Skin of body (tissue), 2 donors: ENCODE measurements around a stretch of chr10.

DNA sequence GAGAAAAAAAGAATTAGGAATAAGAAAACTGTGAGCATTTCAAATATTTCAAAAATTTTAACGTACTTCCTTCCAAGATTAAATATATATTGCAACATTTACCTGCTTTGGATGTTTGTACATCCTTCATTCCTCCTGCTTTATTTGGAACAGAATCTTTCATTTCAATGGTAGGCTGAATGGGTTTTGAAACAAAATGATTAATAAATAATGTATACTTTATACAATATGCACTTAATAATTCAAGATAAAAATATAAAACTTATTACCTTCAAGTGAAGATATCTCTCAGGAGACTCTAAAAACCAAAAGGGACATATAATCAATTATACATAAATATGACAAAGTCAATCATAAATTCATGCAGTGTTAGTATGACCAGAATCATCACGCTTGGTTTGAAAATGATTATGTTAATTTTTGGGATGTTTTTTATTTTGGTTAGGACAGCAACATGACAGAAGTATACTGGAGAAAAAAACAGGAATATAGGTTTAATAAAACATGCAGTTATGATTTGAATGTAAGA, 40.0 kb downstream of the ANKRD26 start:
- RAMPAGE, long total RNA, result no peak

- RAMPAGE, long total RNA, result no peak
Observed at GRCh38 chr10:27120328-27120790, 20.1 kb upstream of the ANKRD26 start.

DNA sequence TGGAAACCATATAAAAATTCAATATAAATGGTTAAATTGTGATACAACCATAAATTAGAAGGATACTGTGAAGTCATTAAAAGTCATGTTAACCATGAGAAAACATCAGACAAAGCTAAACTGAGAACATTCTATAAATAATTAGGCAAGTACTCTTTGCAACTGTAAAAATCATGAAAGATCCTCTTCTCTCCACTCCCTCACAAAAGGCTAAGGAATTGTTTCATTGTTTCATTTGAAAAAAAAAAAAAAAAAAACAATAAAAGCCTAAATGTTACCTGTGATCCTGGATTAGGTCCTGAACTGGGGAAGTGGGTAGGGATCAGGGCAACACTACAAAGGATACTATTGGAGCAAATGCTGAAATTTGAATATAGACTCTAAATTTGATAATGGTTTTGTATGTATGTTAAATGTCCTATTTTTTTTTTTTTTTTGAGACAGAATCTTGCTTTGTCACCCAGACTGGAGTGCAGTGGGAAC, 25.0 kb upstream of the ANKRD26 start:
- RAMPAGE, long total RNA, result no peak

GRCh38 chr10:27241786-27242491, 1.3 kb upstream of the ACBD5 start:
- RAMPAGE, long total RNA, result no peak

GRCh38 chr10:27319522-27320539, 79.2 kb upstream of the ACBD5 start:
- RAMPAGE, long total RNA, result no peak

GRCh38 chr10:27838723-27838932, 93.0 kb upstream of the MKX start:
- RAMPAGE, long total RNA, result no peak

DNA sequence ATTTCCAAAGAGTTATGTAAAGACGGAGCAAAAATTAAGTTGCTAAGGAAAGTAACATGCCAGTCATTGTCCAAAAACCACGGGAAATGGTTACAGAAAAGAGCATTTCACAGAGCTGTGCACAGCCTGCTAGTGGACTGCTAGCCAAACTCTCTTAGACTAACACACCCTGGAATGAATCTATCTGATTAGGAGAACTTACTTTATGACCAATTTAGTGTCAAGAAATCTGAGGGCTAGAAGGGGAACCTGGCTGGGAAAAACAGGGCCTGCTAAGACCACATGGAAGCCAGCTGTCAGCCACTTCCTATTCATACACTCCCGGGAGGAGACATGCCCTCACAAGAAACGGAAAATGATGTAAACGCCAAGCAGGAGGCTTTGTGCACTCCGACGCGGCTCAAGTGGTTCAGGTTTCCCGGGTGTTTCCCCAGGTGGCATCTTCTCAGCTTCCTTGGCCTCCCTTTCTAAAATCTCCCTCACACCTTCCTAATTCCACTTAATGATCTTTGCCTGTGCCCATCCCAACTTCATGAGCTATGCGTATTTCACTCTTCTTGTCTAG, 54.7 kb downstream of the MPP7 start:
- RAMPAGE, long total RNA, result no peak

GRCh38 chr10:28543199-28543862, 10.4 kb downstream of the WAC start:
- RAMPAGE, long total RNA, result no peak

- RAMPAGE, long total RNA, result no peak
Observed at GRCh38 chr10:28619401-28620244, 57.7 kb upstream of the BAMBI start.

- RAMPAGE, long total RNA, result no peak
Observed at GRCh38 chr10:28623941-28624609, 53.2 kb upstream of the BAMBI start.

DNA sequence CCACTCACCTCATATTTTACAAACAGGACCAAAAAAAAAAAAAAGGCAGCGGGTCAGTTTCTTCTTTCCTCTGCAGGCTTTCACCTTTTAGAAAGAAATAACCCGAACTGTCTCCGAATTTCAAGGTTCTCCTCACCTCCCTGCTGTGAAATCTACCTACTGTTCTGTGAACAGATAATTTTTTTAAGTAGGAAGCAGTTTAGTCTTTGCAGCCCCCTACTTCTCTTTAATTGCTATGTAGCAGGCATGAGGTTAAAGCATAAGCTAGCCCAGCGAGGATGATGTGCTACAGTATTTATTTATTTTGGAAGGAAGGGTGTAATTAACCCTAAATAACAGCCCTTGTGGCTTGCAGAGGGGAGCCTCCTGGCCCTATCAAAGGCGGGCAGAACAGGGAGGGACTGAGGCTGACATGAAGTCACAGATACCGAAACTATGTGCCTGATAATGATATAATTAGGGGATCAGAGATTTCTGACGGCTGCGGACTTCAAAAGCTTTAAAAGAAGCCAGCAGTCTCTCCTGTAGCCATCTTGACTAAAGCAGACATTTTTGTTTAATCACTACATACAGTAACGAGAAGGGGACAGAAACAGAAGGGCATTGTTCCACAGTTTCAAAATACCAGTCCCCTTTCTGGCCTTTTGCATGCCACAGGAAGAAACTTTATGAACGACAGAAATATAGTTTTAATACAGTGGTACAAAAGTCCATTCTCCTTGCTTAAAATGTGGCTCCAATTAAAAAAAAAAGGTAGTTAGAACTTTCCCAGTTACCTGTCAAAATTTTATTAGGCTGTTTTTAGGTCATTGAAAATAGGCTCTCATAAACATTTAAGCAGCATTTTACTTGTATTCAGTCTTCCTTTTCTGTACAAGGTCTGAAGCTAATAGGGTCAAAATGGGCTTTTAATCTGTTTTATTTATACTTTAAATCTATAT, 1.7 kb downstream of the BAMBI start:
- RAMPAGE, long total RNA, result no peak

GRCh38 chr10:28680378-28680741, 3.0 kb downstream of the BAMBI start:
- RAMPAGE, long total RNA, result no peak

DNA sequence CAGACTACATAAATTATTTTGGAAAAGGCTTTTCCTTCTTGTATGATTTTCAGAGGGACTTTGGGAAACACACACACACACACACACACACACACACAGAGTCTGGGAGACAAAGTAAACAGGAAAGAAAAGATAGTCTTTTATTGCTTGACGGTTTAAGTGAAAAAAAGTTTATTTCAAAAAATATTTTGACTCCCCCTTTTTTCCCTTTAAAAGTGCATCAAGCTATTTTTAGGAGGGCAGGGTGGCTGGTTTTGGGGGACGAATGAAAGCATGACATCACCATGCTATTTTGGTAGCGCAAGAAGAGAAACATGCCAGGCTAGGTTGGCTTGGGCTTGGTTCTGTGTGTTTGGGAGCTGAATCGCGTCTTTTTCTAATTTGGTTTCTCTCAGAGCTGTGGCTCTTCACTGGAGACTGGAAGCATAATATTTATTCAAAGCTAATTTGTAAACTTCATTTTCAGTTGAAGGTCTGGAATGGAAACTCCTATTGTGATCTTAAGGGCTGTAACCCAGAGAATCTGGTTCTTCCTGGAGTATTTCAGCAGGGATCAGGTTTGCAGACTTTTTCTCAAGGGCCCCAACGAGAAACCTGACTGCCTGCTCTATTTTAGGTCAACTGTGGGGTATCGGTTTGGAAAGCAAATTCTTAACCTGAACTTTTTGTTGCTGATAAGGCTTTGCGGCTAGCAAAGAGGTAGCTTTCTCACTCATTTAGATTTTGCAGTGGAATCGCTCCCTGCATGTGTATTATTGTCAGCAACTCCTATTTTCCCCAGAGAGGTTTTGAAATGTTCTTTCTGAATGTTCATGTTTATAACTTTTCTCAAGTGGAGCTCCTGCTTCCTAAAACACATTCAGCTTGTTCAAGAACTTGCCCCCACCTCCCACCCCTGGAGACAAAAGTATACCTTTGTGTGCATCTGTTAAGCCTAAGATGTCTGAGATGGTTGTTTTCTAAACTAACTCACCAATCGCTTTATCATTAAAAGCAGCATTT, 129.4 kb downstream of the BAMBI start:
- RAMPAGE, long total RNA, result no peak

- RAMPAGE, long total RNA, result no peak
Observed at GRCh38 chr10:28897526-28898287, 220.4 kb downstream of the BAMBI start.

GRCh38 chr10:28939629-28940231, 262.4 kb downstream of the BAMBI start:
- RAMPAGE, long total RNA, result no peak

GRCh38 chr10:28940480-28940958, 263.2 kb downstream of the BAMBI start:
- RAMPAGE, long total RNA, result no peak

- RAMPAGE, long total RNA, result no peak
Observed at GRCh38 chr10:29113080-29113760, 175.7 kb upstream of the LYZL1 start.

DNA sequence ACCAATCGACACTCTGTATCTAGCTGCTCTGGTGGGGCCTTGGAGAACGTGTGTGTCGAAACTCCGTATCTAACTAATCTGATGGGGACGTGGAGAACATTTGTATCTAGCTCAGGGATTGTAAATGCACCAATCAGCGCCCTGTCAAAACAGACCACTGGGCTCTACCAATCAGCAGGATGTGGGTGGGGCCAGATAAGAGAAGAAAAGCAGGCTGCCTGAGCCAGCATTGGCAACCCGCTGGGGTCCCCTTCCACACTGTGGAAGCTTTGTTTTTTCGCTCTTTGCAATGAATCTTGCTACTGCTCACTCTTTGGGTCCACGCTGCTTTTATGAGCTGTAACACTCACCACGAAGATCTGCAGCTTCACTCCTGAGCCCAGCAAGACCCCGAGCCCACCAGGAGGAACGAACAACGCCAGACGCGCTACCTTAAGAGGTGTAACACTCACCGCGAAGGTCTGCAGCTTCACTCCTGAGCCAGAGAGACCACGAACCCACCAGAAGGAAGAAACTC, 78.2 kb downstream of the LYZL1 start:
- RAMPAGE, long total RNA, result no peak

GRCh38 chr10:29535207-29536135, 99.3 kb downstream of the SVIL start:
- RAMPAGE, long total RNA, result no peak

DNA sequence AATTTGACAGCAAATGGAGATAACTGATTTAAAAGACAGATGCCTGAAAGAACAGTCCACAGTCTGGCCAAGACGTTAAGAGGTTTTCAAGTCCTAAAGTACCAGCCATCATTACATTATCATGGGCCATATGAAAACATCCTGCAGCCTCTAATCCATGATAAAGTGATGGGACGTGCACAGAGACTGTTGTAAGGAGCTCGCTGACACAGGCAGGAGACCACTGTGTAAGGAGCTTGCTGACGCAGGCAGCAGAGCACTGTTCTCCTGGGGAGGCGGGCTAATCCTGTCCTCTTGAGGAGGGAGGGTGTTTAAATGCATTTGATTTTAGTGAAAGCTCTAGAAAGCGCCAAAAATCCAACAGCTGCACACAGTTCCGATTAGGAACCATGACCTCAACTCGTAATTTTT, 16.9 kb downstream of the SVIL start:
- RAMPAGE, long total RNA, result no peak